GM23338 (cell line): ENCODE results near the gene C5orf15.

DNA sequence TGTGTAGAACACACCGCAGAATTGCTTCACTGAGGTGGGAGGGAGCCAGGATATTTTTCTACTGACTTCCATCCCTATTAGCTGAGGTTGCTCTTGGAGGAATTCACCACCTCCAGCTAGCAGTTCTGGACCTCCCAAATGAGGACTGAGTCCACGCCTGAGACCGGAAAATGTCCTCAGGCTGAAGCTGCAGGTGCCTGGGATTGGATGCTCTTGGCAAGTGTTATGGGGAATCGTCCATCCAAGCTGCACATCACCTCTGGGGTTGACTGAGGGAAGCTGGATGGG, 270.7 kb downstream of the HSPA4 start:
- PRO-cap: no peak
- RAMPAGE, long total RNA: no peak

- PRO-cap: no peak
- RAMPAGE, long total RNA: no peak
These were observed 29.5 kb downstream of the C5orf15 start for GRCh38 chr5:133938825-133939400.

- PRO-cap: bidirectional peak, plus-strand start at chr5:133968774, minus-strand start at chr5:133968625
- RAMPAGE, long total RNA: start-site peak on the minus strand at chr5:133968588-133968636, 930 and 140 reads in 2 replicates
These were observed at the start of gene C5orf15 for GRCh38 chr5:133968269-133969095. Gene C5orf15, minus strand, starts transcription at chr5:133968625.

DNA sequence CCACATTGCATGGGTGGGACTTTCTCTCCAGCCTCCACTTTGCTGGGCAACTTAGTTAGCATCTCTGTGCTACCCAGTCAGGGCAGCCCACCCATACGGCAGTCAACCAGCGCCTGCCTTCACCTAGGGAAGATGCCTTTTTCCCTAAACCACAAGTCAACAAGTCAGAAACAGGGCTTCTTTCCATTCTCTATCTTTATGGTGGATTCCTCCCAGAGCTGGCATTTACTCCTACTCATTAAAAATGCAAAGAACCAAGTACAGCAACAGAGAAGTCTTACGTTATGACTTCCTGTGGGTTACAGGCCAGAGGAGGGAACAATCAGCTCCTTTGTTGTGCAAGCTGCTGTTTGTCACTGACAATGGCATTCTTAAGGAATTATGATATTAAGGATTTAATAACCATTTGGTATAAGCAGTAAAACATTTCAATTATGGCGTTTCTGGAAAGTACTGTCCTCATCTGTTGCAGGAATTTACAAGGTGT, 48.9 kb upstream of the VDAC1 start:
- PRO-cap: unidirectional peak, minus-strand start at position 381 of the sequence
- RAMPAGE, long total RNA: no peak

- PRO-cap: no peak
- RAMPAGE, long total RNA: no peak
These were observed 34.8 kb upstream of the TCF7 start for GRCh38 chr5:134079571-134080161.

DNA sequence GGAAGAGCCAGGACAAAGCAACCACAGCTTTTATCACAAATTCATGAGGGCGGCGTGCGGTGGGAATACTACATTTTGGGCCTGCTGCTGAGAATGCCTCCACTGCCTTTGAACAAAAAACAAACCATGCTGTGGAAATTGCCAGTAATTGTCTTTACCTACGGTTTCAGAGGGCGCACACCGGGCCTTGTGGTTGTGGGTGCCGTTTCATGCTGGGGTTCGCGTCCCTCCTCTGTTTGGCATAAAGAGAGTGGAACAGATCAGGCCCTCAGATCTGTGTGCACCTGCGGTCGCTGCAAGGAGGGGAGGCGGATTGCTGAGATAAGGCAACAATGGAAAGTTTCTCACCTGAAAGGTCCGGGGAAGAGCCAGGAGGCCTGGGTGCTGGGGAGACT, 27.5 kb upstream of the TCF7 start:
- PRO-cap: no peak
- RAMPAGE, long total RNA: no peak

GRCh38 chr5:134090366-134091034, 24.0 kb upstream of the TCF7 start:
- PRO-cap: no peak
- RAMPAGE, long total RNA: no peak

- PRO-cap: no peak
- RAMPAGE, long total RNA: no peak
These were observed 13.4 kb downstream of the TCF7 start for GRCh38 chr5:134127943-134128277.

- PRO-cap: no peak
- RAMPAGE, long total RNA: no peak
These were observed 13.9 kb downstream of the TCF7 start for GRCh38 chr5:134128278-134128858.

DNA sequence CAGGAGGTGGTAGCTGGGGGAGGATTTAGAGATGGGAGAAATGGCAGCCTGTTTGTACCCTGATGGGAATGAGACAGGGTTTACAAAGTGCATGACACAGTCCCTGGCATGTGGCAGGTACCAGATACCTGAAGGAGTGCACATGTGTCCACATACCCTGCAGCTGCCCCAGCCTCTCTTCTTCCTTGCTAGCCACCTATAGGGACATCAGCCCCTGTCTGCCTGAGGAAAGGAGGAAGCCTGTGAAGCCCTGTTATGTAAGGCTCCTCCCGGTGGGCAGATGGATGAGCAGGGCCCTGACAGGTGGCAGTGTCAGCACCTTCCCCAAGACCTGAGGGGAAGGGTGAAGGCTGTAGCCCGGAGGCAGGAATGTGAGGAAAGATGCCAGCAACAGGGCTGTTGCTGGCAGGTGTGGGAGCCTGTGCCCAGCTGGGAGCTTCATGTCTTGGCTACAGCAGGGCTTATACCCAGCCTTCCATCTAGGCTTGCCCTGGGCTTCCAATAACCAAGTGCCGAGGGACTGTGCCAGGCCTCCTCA, 21.7 kb downstream of the TCF7 start:
- PRO-cap: no peak
- RAMPAGE, long total RNA: no peak

GRCh38 chr5:134143696-134144550, 29.4 kb downstream of the TCF7 start:
- PRO-cap: no peak
- RAMPAGE, long total RNA: no peak

DNA sequence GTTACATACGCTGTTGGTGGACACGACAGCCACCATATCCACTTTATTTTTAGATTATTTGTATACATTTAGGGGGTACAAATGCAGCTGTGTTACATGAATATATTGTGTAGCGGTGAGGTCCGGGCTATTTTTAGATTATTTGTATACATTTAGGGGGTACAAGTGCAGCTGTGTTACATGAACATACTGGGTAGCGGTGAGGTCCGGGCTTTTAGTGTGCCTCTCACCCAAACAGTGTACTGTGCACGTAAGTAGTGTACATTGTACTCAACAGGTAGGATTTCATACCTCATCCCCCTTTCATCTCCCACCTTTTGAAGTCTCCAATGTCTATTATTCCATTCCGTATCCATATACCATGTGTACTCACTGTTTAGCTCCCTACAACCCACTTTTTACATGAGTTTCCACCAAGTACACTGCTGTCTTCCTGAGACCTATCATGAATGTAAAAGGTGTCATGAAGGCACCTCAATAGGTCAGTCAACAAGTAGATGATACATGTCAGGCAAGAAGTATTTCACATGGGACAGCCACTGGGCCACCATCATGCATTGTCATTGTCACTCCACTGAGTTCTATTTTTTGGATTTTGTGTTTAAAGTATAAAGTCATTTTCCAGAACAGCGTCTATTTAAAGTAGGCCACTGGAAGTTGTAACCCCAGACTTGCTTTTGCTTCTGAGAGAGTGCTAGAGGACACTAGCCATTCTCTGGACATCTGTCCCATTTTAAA, 27.7 kb downstream of the SKP1 start:
- PRO-cap: no peak
- RAMPAGE, long total RNA: no peak

- PRO-cap: no peak
- RAMPAGE, long total RNA: no peak
These were observed 19.5 kb downstream of the SKP1 start for GRCh38 chr5:134157059-134157799.

DNA sequence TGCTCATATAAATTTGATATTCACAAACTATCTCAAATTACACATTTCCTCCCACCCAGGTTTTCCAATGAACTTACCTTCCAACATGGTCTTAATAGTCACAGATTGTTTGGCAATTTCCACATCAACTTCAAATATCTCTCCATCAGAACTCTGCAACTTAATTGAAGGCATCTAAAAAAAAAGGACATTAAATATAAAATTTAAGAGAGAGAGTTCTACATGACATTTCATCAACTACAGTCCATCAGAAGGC, 3.0 kb downstream of the SKP1 start:
- PRO-cap: no peak
- RAMPAGE, long total RNA: start-site peak on the minus strand centred at position 124 of the sequence, 79 bp wide, 131 and 26 reads in 2 replicates

- PRO-cap: no peak
- RAMPAGE, long total RNA: no peak
These were observed 14.4 kb upstream of the SKP1 start for GRCh38 chr5:134190999-134191696.

DNA sequence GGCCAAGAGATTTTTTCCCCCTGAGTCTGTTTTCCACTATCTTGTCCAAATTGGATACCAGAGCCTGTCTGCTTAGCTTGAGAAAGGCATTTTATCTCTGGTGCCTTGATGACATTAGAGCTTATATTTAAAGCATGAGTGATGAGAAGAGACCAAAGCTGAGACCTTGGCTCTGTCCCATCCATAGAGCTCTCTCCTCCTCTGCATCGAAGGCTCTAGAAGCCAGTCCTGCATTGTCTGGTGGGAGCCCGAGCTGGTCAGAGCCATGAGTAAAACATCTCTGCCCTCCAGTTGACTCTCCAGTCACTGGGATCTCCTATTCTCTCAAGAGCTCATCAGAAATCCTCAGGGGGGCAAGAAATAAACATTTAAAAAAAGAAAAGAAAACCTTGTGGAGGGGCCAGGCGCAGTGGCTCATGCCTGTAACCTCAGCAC, 10.5 kb upstream of the PPP2CA start:
- PRO-cap: no peak
- RAMPAGE, long total RNA: no peak

DNA sequence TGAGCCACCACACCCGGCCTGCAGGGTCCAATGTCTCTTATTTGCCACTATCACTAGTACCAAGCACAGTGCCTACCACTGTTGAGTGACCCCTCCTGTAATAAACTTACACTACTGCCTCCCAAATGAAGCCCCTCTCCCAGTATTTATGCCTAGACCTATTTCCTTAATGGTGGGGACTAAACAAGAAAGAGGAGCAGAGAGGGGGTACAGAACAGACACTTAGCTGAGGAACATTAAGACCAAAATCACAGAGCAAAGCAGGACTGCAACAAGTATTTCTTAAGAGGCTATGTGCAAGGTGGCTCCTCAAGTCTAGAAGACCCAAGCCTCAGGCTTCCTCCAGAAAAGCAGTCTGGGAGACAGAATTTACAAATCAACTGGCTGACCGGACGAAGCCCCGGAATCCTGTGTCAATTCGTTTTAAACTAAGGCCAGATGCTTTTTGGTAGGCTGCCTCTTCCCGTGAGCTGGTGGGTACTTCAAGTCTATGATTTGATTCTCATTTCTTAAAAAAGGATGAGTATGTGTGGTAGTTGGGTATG, 10.2 kb downstream of the CDKN2AIPNL start:
- PRO-cap: no peak
- RAMPAGE, long total RNA: no peak

- PRO-cap: no peak
- RAMPAGE, long total RNA: no peak
These were observed 35.0 kb downstream of the JADE2 start for GRCh38 chr5:134560387-134561048.

- PRO-cap: bidirectional peak, plus-strand start at chr5:134577890, minus-strand start at chr5:134577862
- RAMPAGE, long total RNA: no peak
These were observed 52.3 kb downstream of the JADE2 start for GRCh38 chr5:134577774-134578117.

DNA sequence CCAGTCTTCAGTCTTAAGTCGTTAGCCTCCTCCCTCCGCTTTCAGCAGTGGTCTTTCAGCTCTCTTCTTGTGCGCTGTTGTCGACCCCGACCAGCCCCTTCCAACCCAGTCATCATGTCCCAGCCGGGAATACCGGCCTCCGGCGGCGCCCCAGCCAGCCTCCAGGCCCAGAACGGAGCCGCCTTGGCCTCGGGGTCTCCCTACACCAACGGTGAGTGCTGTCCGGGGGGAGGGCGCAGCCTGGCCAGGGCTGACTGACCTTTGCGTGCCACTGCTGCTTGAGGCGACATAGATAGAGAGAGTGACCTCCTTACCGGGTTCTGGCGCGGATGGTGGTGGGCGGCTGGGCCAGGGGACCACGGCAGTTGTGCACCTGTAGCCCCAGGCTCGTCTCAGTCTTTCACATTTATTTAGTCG, 386 bp downstream of the SEC24A start:
- PRO-cap: no peak
- RAMPAGE, long total RNA: no peak